Measurements from ENCODE around the gene COMTD1.

DNA sequence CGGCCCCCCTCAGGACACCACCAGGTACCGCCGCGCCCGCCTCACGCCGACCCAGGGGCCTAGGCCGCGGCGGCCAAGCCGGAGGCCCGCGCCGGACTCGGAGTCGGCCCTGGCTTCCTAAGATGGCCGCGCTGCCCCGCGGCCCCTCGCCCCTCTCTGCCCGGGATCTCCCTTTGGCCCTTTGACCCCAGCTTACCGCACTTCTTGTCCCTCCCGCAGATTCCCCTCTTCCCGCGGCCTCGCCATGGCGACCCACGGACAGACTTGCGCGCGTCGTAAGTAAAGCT, 262 bp downstream of the VDAC2 start:
- PRO-cap: bidirectional peak, plus-strand start at position 103 of the sequence, minus-strand start at position 158 of the sequence

- PRO-cap: no peak
Measured at GRCh38 chr10:75216168-75216950, 5.8 kb downstream of the VDAC2 start.

DNA sequence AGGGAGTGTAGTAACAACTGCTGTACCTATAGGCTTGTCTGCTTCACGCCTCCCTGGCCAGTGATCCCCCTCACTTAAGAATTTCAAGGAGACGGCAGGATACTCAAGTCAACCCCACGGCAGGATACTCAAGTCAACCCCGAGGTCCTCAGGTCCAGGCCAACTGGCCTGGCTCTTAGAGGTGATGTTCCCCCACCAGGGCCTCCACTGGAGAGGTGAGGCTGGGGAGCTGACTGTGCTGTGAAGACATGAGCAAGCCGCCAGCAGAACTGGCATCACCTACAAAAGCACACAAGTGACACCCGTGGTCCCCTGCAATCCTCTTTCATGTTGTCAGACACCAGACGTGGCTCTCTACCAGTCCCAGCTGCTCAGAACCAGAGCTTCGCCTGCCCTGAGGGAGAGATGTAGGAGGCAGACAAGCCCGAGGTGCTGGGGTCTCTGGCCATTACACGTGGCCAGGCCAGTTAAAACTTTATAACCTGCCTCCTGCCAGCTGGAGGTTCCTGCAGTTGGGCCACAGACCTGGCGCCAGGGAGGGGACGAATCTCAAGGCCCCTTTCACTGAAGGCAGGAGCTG, 2.3 kb downstream of the COMTD1 start:
- PRO-cap: no peak

DNA sequence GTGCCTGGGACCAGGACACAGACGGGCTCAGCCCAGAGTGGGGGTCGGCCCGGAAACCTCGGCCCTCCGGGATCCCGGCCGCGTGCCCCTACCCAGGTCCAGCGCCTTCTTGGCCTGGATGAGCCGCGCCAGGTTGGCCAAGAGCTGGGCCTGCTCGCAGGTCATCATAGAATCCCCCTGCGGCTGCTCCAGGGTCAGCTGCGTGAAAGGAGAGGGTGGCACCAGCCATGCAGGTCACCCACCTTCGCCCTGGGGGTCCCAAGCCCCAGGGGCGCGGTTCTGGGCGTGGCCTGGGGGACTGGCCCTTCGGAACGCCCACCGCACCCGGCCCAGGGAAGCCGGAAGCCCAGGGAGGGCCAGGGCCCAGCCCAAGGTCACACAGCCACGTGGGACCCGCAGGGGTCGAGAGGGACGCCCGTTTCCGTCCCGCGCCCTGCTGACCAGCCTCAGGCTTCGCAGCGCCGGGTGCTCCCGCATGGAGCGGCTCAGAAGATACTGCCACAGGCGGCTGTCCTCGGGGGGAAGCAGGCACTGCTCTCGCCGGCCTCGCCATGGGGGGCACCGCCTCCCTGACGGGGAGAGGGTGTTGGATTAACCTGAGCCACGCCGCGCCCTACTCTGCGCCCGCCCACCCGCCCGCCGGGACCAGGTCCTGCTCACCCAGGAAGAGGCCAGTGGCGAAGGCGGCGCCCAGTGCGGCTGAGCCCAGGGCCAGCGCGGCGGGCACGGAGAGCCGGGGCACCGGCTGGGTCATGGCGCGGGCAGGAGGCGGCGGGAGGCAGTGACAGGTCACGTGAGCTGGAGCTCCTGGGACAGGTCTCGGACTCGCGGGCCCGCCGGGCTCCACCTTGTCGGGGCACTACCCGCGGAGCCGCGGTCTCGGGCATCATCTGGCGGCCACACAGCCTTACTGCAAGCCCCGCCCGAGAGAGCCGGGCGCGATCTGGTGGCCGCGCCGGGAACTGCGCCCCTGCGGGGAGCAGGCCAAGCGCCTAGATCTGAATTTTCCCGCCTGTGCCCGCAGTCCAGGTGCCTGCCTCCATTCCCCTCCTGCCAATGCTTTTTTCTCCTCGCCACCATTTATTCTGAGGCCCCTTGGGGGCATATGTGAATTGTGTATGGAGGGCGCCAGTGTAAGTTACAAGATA, at the start of gene COMTD1:
Gene COMTD1 (minus strand): TSS at position 783 of the 1,148 bp plus-strand sequence.
- PRO-cap: unidirectional peak, plus-strand start at position 377 of the sequence; bidirectional peak, plus-strand start at position 1,001 of the sequence, minus-strand start at position 783 of the sequence

- PRO-cap: no peak
Measured at GRCh38 chr10:75262601-75263107, 26.9 kb upstream of the COMTD1 start.

DNA sequence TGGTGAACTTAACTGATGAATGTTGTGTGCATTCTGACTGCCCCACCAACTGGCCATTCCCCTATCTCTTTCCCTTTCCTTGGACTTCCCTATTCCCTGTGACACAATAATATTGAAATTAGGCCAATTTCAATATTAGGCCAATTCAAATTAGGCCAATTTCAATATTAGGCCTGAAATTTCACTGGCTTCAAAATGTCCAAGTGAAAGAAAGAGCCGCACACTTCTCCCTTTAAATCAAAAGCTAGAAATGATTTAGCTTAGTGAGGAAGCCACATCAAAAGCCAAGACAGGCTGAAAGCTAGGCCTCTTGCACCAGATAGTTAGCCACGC, 71.1 kb upstream of the COMTD1 start:
- PRO-cap: no peak

DNA sequence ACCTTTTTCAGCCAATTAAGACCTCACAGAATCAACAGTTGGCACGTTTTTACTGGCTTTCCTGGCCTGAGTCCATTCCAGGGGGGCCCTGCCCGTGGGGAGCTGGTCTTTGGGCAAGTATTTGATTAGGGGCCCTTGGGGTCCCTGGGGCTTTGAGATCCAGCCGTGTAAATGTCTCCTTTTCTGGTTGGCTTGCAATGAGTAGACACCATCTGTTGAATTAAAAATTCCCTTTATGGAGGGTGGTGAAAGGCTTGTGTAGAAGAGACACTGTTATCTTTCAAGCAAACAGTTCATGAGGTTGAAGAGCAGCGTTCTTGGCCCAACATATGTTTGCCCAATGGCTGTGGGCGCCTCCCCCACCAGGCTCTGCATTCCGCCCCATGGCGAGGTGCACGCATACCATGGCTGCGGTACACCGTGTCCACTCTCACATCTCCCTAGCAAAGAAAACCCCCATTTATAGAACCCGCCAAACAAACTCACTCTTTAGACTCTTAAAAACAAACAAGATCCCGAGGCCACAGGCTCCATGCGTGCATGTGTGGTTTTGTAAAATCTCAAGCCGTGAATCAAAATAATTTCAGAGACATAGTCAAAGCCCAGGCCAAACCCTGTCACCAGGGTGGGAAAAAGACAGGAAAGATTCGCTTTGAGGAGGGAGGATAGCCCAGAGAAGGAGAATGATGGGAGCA, 593.3 kb downstream of the LRMDA start:
- PRO-cap: no peak

- PRO-cap: no peak
Measured at GRCh38 chr10:76086452-76087355, 655.3 kb downstream of the LRMDA start.

GRCh38 chr10:76382398-76383008, 951.1 kb downstream of the LRMDA start:
- PRO-cap: no peak

DNA sequence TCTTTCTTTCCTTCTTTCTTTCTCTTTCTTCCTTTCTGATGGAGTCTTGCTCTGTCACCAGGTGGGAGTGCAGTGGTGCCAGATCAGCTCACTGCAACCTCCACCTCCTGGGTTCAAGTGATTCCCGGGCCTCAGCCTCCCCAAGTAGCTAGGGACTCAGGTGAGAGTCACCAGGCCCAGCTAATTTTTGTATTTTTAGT, 486.5 kb downstream of the KCNMA1 start:
- PRO-cap: no peak

DNA sequence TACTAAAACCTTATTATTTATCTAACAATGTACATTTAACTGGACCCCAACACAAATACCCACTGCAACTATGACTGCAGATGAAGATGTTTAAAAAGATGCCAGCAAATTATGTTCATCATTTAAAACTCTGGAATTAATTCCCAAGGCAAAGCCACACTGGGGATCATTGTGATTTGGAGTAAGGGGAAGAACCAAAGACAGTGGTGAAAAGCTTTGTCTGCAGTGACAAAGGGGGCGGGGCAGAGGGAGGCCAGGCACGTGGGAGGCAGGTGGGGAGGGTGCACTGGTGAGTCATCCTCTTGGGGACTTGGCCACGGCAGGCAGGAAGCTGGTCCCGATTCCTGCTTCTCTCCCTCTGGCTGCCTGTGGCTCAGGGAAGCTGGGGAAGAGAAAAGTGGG, 232.0 kb downstream of the KCNMA1 start:
- PRO-cap: no peak

DNA sequence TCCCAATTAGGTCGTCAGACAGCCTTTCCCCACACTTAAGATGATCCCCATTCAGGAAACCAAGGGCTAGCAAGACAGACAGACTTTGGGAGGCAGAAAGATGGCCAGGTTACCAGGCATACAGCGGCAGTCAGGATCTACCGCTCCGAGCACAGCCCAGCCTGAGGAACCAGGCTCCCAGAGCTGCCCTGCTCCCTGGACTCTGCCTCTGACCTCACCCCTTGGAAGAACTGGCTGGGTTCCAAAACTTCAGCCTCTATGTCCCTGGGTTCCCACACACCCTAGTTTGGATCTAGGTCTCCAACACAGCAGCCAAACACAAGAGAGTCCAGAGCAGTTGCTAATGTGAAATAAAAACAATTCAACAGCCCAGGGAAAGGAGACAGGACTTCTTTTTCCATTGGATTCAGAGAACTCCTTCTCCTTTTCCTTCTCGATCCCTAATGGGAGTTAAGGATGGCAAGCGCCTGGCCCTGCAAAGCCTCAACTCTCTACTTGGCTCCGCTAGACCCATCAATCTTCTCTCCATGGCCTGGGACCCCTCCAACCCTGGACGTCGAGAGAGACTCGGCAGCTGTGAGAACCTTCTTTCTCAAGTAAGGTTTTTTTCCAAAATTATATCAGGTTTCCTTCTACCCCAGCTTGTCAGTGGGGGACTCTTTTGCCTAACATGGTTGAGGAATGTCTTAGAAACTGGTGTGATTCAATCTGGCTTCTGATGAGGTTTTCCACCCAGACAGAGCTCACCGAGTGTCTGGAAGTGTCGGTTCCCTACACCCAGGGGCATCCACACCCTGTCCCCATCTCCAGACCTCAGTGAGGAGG, 219.6 kb downstream of the KCNMA1 start:
- PRO-cap: no peak

GRCh38 chr10:77422674-77423286, 214.8 kb downstream of the KCNMA1 start:
- PRO-cap: no peak

- PRO-cap: no peak
Measured at GRCh38 chr10:77467212-77467950, 170.2 kb downstream of the KCNMA1 start.

DNA sequence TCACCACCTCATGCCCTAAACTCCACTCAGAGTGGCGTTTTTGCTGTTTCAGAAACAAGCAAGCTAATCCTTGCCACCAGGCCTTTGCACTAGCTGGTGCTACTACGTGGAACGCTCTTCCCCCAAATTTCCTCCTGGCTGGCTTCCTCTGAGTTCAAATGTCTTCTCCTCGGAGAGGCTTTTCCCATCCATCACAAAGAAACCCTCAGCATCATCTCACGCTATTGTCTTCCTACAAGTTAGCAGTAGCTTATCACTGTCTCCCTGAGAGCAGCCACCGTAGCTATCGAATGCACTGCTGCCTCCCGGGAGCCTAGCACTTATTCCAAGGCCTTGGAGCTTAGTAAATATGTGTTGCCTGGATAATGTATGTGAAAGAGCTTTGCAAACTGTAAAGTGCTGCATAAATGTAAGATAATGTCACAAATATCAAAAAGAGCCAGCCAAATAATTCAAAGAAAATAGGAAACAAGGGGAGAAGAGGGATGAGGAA, 124.4 kb downstream of the KCNMA1 start:
- PRO-cap: no peak

- PRO-cap: no peak
Measured at GRCh38 chr10:77552101-77552636, 85.4 kb downstream of the KCNMA1 start.

GRCh38 chr10:77888939-77889786, 37.4 kb downstream of the DLG5 start:
- PRO-cap: no peak

DNA sequence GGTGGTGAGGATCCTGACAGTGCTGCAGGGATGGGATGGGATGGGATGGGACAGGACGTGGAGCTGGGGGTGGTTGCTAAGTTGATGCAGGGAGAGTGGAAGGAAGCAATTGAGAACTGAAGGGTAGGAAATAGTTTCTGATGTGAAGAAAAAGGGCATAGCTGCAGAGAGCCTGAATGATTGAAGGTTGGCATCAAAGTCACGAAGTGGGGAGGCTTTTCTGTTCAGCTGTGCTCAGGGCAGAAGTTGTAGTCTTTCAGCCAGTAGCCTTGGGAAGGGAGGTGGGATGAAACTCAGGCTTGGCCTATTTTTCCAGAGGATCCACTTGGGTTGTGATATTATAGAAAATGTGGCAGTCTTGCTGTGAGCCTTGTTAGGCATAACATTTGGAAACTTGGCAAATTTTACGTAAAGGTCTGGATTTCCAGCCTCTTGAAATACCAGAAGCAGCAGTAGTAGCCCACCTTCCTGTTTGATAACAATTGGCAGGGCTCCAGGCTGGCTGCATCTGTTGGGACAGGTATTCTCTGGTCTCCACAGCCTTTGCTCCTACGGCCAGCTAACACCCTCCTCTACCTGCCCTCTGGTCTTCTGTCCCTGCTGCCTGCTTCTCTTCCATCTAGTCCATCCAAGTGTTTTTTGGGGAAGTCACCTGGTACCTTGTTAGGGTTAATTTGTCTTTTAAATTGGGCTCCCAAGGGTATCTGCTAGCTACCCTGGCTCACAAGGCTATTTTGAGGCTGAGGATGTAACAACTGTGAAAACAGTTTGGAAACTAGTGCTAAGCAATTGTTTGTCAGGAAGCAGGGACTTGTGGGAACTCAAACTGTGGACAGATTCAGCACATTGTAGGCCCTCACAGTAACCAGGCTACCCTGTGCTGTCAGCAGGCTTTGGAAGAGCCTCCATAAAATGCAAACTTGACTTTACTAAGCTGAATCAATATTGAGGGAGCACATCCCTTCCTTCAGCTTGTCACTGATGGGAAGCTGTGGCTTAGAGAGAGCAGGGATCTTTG, 8.3 kb downstream of the RPS24 start:
- PRO-cap: no peak

DNA sequence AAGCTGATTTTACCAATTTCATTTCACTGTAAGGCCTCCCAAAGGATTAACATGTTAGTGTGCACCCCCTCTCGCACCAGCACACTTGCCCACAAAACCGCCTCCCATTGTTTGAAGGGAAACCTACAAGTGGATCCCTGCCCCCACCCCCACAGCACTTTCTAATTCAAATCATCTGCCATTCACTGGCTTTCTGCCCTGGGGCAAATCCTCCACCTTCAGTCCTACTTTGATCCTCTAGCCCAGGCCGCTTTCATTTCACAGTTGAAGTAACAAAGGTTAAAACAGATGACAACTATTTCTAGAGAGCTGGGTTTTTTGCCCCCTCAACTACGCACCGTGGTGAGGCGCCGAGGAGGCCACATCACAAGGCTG, 517.5 kb upstream of the ZMIZ1 start:
- PRO-cap: bidirectional peak, plus-strand start at position 221 of the sequence, minus-strand start at position 113 of the sequence

DNA sequence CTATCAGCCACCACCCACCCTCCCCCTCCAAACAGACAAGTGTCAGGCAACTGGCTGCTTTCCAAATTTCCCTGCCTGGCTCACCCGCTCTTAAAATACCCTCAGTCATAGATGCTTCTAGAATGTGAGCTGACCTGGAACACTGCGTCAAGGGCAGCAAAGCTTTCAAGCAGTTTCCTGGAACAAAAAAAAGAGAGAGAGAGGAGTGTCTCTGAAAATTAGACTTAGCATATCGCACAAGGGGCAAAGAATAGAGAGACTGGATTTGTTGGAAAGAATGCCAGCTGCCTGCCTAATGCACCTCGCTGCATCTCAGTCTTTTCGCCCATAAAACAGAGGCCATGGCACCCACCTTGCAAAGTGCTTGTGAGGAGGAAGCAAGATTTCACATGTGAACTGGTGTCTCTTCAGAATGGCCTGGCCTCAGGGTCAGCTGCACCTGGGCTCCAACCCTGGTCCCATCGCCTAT, 340.9 kb upstream of the ZMIZ1 start:
- PRO-cap: no peak

Measured in neural crest cell (in vitro differentiated cells).